Right lobe of liver (tissue), 4 donors: Measurements from ENCODE around the gene FGD5.

DNA sequence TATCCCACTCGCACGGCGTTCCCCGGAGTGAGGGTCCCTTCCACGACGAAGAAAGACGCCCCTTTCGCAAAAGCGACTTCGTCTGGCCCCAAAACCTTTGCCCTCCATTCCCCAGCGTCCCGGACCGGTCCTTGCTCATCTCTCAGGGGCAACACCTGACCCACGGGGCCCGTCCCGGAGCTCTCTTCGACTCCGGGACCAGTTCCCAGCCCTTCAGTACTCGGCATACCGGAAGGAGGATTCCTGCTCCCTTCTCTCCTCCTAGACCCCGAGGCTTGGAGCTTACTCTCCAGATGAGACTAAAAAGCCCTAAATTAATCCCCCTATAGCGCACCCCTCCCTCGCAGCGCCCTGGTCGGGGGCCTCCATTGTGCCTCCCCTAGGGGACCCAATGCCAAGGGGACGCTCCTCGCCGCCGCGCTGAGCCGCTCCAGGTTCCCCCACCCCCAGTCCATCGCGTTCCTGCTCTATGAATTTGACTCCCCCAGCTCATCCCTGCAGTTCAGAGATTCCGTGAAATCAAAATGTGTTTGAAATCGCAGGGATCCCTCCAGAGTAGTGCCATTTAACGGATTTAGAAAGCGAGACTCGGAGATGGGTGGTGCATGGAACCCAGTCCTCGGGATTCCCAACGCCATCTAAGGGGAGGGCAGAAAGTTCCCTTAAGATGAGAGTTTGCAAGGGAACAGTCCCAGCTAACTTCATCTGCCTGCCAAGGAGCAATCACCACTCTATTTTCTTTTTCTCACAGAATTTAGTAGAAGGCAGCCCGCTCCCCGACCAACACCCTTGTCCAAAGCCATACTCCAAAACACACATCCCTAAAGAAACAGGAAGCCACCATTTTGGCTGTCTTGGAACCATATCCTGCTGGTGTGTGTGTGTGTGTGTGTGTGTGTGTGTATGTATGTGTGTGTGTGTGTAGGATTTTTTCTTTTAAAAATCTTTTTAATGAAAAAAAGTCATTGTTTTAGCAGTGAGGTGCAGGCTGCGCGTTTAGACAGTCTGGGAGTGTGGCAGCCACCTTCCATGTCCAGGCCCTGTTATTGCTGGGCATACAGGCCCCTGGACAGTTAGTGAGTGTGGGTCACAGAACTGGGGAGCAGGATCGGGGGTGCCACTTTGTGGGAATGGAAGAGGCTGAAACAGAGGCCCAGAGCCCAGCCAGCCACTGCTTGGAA is 7.2 kb upstream of the FGD5 start:
- PRO-cap, 4 experiments: no peak in any of the 4 experiments
- RAMPAGE, long total RNA, 2 experiments: no peak in any of the 2 experiments

- PRO-cap, 4 experiments: no peak in any of the 4 experiments
- RAMPAGE, long total RNA, 2 experiments: no peak in any of the 2 experiments
These were observed at the start of gene FGD5 for GRCh38 chr3:14818652-14819173. TSS of gene FGD5 (plus strand) at chr3:14818962.

DNA sequence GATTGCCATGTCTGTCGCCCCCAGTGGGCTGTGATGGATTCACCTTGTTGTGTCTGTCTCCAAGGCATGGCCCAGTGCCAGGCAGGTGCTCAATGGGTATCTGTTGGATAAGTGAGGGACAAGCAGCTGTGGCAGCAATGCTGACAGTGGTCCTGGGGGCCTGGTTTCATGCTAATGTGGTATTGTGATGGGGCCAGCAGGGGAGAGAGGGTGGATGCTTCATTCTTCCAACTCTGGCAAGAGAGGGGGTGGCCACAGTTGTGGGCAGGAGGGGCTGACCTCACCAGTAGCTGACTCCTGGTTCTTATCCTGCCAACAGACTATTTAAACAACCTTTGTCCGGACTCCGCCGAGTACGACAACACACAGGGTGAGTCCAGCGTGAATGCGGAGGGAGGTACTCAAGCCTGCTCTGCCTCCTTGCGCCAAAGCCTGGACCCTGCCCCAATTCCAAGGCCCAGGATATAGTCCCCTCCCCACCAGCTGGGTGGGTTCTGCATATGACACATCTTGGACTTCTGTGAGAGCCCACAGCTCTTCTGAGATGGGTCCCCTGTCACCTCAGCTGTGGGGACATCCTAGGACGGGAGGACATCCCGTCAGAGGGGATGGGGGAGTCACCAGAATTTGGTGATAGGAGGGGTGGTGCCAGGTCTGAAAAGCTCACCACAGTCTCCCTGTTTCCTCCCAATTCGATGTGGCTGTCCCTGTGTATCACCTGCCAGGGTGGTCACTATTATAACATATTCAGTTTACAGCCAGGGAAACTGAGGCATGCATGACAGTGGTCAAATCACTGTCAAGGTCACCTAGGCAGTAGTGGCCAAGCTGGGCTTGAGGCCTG is 47.1 kb upstream of the NR2C2 start:
- PRO-cap, 4 experiments: peak in 4 of 4 experiments; most common plus-strand start position 368 of the sequence (in 2); most common minus-strand start position 235 of the sequence (in 3)
- RAMPAGE, long total RNA, 2 experiments: no peak in any of the 2 experiments

DNA sequence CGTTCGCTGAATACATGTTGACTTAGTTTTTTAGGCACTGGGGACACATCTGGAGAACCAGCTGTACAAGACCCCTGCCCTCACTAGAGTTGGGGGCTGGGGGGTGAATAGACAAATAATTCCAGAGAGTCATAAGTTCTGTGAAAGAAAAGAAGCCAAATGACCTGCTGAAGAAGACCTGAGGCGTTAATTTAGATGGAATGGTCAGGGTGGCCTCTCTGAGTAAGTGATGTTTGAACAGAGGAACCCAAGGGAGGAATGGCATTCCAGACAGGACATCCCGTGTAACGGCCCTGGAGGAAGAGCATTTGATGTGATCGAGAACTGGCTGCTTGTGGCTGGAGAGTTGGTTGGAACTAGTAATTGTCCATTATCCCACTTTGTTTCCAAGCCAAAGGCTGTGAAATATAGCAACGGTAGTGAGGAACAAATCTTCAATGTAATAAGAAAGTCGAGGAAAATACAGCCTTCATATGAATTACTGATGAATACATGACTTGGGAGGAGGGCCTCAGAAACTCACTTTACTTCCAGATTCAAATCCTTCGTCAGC is 1.8 kb downstream of the NR2C2 start:
- PRO-cap, 4 experiments: no peak in any of the 4 experiments
- RAMPAGE, long total RNA, 2 experiments: no peak in any of the 2 experiments

DNA sequence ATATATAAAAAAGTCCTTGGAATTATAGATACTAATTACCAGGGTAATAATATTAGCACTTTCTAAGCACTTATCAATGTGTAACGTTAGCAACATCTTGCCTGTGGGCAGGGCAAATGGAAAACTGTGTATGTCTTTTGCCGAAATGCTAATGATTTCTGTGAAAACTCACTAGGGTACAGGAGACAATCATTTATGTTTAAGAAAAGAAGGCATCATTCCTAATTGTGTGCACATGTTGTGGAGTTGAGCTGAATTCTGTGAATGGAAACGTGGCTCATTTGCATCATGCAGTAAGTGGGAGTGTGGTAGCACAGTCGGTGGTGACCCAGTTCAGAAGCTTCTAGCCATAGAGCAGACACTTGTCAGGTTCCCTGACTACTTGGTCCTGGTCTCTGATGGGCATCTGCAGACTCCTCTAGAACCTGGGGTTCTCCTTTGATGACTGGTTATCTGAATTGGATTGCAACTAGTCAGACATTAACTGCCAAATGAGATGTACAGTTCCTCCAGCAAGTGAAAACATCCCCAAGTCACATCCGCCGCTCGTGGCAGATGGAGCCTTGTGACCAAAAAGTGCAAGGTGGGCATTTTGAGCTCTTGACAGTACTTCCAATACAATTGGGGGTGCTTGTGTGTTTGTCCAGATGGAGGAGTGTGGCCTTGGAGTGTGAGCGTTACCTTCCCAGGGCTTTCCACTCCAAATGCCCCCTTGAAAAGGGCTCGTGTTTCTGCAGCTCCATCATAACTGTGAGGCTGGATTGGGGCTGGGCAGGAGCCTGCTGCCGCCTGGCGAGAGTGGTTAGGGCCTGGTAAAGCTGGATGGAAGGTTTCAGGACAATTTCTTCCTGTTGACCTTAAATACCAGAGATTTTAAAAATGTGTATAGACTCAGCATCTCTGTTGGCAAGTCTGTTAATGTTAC is 21.5 kb downstream of the MRPS25 start:
- PRO-cap, 4 experiments: no peak in any of the 4 experiments
- RAMPAGE, long total RNA, 2 experiments: no peak in any of the 2 experiments

DNA sequence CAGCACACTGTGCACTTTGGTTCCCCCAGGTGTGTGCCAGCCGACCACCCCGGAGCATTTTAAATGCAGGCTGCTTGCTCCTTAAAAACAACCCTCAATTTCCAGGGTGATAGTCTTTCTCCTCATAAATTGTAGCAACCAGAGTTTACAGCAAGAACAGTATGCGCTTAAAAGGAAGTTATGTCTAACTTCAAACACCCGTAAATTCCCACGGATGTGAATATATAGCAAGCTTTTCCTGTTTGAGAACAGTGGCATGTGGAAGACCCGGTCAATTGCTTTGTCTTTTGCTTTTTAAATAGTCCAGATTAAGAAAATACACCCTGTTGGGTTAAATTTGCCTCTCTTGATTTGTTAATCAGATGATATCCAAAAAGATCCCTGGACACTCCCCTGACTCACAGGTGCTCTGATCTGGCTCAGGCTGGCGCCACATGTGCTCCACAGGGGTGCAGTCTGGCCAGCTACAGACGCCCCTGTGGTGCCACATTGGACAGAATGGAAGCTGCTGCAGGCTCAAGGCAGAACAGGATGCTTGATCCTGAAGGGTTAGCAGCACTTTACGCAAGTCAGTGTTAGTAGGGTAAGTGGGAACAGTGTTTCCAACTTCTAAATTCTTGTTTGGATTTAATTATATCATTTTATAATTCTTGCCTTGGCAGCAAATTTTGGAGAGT is 20.7 kb downstream of the MRPS25 start:
- PRO-cap, 4 experiments: no peak in any of the 4 experiments
- RAMPAGE, long total RNA, 2 experiments: no peak in any of the 2 experiments

GRCh38 chr3:15095998-15096457 is 2.9 kb downstream of the RBSN start:
- PRO-cap, 4 experiments: no peak in any of the 4 experiments
- RAMPAGE, long total RNA, 2 experiments: no peak in any of the 2 experiments

DNA sequence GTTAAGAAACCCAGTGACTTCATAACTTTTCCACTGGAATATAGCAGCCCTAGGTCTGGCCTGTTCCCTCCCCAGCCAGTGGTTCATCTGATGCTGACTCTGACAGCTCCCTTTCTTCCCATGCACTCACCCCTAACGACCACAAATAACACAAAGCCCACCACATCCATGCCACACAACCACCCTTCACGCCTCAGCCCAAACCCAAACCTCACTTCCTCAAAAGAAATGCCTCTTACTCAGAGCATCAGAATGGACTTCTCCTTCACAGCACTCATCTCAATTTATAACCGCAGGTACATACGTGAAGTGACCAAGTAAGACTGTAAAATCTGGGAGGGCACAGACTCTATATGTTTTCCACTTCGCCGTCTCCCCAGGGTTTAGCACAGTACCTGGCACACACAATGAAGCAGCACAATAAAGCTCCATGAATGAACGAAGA is 1.0 kb downstream of the RBSN start:
- PRO-cap, 4 experiments: no peak in any of the 4 experiments
- RAMPAGE, long total RNA, 2 experiments: no peak in any of the 2 experiments

- PRO-cap, 4 experiments: peak in 4 of 4 experiments; most common plus-strand start chr3:15269777 (in 3); most common minus-strand start chr3:15269568 (in 1)
- RAMPAGE, long total RNA, 2 experiments: no peak in any of the 2 experiments
These were observed 63.0 kb downstream of the SH3BP5 start for GRCh38 chr3:15269105-15270019.

- PRO-cap, 4 experiments: peak in 4 of 4 experiments; most common plus-strand start chr3:15300990 (in 3); most common minus-strand start chr3:15300365 (in 3)
- RAMPAGE, long total RNA, 2 experiments: no peak in any of the 2 experiments
These were observed 31.9 kb downstream of the SH3BP5 start for GRCh38 chr3:15300115-15301245.

GRCh38 chr3:15330217-15330674 is 2.1 kb downstream of the SH3BP5 start:
- PRO-cap, 4 experiments: peak in 4 of 4 experiments; most common plus-strand start chr3:15330513 (in 4); most common minus-strand start chr3:15330296 (in 1)
- RAMPAGE, long total RNA, 2 experiments: no peak in any of the 2 experiments

DNA sequence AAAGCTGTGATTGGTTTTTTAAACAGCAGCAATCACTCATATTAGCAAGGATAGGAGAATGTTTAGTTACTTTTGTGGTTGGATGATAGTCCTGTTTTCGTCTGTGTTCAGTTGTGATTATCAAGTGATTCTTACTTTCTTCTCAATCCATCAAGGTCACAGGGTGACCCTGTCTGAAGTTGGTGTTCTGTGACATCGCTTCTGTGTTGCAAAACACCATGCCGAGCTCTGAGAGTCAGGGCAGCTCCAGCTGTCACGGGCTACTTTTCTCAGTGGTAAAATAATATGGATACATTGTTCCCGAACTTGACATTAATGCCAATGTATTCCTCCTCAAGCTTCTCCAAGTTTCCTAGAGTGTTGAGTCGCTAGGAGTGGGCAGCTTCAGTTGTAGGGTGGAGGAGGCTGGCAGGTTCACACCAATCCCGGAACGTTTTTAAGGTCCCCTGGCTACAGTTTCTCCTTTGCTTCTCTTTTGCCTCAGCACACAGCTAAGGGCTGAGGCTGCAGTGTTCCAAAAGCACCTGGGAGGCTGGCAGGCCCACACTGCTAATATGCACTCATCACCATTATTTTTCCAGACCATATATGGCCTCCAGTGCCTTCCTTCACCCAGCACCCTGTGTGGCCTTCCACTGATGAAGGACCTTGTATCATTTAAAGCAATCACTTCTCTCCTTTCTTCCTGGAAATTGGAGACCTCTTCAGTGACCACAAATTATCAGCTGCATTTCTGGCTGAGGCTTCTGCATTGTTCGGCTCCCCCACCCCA is 25.9 kb downstream of the COLQ start:
- PRO-cap, 4 experiments: no peak in any of the 4 experiments
- RAMPAGE, long total RNA, 2 experiments: no peak in any of the 2 experiments

GRCh38 chr3:15535788-15536147 is 14.3 kb upstream of the COLQ start:
- PRO-cap, 4 experiments: no peak in any of the 4 experiments
- RAMPAGE, long total RNA, 2 experiments: no peak in any of the 2 experiments

- PRO-cap, 4 experiments: no peak in any of the 4 experiments
- RAMPAGE, long total RNA, 2 experiments: no peak in any of the 2 experiments
These were observed 67.4 kb downstream of the BTD start for GRCh38 chr3:15668841-15669474.

GRCh38 chr3:16068024-16068393 is 106.5 kb upstream of the GALNT15 start:
- PRO-cap, 4 experiments: no peak in any of the 4 experiments
- RAMPAGE, long total RNA, 2 experiments: no peak in any of the 2 experiments

DNA sequence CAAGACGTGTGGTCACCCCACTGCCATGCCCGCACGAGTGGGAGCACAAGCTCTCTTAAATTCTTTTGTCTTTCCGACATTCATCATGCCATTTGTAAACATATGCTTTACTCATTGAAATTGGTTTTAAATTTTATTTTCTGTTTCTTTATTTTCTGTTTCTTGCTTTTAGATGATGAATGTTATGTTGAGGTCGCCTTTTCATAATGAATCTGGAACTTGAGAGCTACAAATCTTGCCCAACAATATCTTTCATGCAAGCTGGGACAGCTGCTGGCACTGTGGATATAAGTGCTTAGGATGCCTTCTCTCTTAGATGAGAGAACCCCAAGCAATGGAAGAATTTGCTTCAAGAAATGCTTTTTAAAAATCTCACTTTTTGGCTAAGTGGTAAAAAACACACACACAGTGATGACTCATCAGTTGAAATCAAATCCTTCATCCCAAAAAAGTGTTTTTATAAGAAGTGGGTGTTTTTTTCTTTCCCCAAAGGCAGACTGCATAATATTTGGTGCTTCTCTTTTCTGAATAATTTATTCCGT is 38.5 kb upstream of the GALNT15 start:
- PRO-cap, 4 experiments: no peak in any of the 4 experiments
- RAMPAGE, long total RNA, 2 experiments: no peak in any of the 2 experiments

- PRO-cap, 4 experiments: peak in 1 of 4 experiments; most common plus-strand start chr3:16301287 (in 1); most common minus-strand start chr3:16301147 (in 1)
- RAMPAGE, long total RNA, 2 experiments: no peak in any of the 2 experiments
These were observed 35.9 kb downstream of the OXNAD1 start for GRCh38 chr3:16300861-16301432.

- PRO-cap, 4 experiments: no peak in any of the 4 experiments
- RAMPAGE, long total RNA, 2 experiments: no peak in any of the 2 experiments
These were observed 42.2 kb downstream of the OXNAD1 start for GRCh38 chr3:16307157-16307697.

GRCh38 chr3:16311716-16312676 is 47.0 kb downstream of the OXNAD1 start:
- PRO-cap, 4 experiments: peak in 1 of 4 experiments; most common minus-strand start chr3:16312010 (in 1)
- RAMPAGE, long total RNA, 2 experiments: no peak in any of the 2 experiments

DNA sequence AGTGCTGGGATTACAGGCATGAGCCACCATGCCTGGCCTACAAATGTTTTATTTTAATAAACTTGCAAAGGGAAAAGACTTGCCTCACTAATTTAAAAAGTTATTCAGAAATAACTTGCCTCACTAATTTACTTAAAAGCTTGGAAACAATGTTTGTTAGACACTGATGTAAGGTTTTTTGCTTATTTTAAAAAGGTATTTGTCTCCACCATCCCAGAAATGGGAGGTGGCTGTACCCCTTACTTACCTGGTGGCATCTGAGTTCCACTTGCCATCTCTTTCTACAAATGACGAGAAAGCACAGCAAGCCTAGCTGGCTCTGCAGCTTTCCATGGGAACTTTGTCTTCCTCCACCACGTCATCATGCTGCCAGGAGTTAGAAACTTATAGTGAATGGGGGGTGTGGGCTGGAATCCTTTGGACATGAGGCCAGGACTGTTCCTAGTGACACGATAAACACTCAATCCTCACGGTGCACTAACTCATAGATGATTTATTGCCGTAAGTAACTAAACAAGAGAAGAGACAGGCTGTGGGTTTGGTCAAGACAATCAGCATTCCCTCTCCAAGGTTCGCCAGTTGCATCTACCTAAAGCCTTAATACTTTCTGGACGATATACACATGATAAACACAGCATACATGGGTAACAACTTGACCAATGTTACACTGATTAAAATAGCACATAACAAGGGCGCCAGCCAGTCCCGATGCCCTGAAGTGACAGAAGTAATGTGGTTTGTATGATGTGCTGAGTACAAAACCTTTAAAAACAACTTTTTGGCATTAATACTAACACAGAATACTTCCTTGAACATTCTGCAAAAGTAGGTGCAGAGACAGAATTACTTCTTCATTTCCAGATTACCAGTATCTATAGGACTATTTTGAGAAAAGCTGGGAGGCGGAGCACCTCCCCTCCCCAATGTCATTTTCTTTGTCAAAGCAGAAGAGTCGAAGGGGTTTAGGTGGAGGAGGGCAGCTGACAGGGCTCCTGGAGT is 50.7 kb downstream of the OXNAD1 start:
- PRO-cap, 4 experiments: no peak in any of the 4 experiments
- RAMPAGE, long total RNA, 2 experiments: no peak in any of the 2 experiments